ENCODE measurements around the gene PRIMA1.

- PRO-cap = no peak
Measured at GRCh38 chr14:92946086-92946636, 23.2 kb downstream of the CHGA start.

DNA sequence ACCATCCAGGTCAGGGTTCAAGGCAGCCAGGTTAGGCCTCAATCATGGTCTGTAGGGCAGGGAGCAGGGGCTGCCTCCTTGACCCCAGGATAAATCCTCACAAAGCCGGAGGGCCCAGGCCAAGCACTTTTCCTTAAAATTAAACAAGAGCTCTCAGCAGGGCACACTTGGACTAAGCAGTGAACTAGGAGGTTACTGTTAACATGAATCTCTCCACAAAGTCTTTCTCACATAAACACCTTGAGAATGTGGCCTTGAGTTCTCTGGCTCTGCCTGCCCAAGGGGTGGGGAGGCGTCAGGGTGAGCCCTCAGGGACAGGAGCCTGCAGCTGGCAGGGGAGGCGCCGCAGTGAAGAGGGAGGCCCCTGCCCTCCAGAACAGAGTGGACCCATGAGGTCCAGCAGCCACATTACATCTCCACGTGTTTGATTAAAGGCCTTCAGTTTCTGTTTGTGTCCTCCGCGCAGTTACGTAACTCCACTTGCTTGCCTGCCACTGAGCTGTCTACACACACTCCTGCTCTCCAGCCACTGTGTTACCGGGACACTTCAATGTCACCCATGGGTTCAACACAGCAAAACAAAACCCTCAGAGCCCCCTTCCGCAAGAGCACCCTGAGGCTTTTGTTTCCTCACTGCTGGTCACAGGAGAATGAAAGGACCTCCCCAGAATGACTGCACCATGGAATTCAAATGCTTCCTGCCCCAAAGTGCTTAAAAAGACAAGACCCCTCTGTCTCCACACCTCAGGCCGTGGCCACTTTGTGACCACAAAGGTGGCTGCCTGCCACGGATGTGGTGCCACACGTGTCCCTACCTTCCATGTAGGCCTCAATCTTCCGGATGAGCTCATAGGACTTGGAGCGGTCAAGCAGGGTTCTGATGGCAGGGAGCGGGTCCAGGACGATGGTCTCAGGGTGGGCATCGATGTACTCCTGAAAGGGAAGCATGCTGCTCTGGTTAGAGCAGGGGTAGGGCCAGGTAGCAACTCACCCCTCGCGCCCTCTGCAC is 70.4 kb downstream of the CHGA start:
- PRO-cap = no peak

DNA sequence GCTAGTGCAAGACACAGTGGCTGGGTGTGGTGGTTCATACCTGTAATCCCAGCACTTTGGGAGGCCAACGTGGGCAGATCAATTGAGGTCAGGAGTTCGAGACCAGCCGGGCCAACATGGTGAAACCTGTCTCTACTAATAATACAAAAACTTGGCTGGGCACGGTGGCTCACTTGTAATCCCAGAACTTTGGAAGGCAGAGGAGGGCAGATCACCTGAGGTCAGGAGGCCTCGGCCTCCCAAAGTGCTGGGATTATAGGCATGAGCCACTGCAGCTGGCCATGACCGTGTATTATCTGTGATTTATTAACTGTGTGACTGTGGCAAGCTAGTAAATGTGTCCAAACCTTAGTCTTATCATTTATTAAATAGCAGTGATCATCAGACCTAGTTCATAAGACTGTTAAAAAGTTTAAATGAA is 7.1 kb upstream of the ITPK1 start:
- PRO-cap = no peak

DNA sequence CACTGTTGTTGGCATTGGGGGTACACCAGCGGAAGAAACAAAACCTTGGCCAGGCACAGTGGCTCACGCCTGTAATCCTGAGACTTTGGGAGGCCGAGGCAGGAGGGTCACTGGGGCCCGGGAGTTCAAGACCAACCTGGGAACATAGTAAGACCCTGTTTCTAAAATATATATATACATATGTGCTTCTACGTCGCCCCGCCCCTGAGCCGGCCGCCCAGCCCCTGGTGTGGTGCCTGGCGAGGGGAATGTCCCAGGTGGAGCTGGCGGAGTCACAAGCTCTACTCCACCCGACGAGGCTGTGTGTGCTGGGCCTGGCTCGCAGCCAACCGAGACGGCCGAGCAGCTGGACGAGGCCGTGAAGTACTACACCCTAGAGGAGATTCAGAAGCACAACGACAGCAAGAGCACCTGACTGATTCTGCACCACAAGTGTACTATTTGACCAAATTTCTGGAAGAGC is 22.1 kb upstream of the ITPK1 start:
- PRO-cap = no peak

GRCh38 chr14:93231308-93231976 is 24.4 kb downstream of the UBR7 start:
- PRO-cap = no peak

DNA sequence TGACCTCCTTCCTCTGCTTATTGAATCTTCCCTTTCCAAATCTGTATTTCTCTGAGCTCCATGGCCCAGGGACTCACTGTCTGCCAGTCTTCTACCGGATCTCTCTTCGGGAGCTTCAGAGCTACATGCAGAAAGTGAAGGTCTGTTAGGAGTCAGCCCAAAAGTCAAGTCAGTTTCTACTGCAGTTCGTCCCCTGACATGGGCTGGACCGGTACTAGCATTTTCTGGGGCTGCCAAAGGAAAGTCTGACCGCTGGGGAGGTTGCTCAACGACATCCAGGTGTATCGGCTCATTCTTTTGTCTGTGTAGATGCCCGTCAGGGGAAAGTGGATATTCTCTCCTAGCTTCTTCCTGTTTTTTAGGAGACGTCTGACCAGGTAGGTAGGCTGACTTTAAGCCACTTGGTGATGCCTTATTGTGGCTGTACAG is 35.3 kb downstream of the UBR7 start:
- PRO-cap = no peak

DNA sequence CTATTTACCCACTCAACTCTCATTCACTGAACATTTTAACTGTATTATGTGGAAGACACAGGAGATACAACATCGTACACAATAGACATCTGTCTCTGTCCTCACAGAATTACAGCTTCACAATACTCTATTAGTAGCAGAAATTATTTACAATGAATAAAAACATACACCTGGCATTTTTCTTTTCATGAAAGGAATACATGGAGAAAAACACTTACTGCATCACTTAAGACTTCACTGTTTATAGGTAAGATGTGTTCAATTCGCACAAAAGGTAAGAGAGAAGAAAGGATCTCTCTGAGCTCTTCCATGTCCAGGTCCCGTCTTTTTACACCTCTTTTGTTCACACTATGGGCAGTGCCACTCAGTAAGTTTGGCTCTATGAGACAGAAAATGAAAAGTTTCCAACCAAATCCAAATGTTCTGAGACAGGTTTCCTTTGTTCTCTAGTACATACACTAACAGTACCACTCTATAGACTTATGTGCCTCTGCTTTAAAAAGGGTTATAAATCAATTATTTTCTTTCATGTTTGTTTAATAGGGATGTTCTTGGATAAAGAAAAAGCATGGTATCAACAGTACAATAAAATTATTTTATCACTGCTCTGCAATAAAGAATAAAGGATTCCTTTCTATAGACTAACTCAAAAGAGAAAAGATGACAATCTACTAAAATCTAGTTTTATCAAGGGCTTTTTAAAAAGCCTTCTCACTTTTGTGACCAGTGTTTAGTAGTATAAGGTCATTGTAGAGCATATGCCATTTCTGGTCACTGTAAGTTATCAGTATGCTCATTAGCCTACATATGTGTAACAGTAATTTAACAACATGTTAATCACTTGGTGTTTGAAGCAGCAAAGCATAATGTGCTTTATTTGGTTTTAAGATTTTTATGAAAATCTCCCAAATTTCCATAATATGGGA is 50.2 kb downstream of the UBR7 start:
- PRO-cap = no peak

DNA sequence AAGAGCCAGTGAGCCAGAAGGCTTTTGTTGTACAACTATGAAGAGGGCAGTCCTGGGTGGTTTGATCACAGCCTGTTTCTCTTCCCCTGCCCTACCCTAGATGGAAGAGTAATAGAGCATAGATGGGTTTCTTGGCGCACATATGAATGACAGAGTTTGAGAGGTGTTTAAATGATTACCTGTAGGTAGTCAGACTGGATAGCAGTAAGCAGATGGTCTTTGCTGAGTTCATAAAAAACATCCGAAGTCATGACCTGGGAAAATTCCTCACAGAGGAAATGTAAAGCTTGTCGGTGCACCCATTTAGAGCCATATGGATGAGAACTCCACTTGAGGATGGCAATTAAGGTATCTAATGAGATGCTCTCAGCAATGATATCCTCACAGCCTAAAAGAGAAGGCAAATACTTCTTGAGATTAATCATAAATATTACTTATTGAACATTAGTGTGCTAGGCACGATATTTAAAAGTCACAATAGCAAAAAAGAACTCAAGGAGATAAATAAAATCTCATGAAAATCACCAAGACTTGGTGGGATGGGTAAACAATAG is 56.6 kb downstream of the UBR7 start:
- PRO-cap = no peak

GRCh38 chr14:93295779-93296560 is 36.9 kb downstream of the BTBD7 start:
- PRO-cap = no peak

DNA sequence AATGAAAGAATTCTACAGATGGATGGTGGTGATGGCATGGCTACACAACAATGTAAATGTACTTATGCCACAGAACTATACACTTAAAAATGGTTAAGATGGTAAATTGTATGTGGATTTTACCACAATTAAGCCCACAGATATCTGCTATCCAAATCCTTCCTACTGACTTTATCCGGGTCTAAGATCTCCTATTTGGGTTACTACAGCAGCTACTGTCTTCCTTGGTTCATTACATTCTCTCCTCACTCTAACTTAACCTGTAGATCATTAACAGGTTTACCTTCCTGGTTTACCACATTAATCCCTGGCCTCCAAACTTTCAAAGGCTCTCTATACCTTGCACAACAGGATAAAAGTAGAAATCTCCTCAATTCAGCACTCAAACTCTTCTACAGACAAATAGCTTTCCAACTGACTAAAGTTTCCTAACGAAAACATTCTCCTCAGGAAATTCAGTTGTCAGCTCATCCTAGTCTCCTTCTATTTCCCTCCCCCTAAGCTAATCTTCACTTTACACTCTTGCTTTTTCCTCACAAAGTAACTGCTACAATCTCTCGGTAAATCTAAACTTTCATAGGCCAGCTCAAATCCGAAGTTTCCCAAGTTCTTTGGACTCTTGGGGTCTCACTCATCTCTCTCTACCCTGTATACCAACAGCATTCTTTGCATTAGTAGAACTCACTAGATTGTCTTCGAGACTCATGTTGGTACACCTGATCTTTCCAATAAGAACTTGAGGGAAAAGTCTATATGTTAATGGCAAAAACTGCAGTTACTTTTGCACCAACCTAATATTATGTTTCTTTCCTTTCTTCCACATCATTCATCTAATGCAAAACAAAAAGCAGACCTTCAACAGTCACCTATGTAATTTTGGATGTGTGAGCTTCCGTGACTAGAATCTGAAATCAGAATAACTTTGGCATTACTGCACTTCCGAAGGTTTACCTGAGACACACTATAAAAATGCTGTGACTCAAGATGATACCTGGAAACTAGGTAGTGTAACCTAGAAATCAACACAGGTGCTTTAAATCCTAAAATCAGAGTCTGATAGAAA is 2.7 kb downstream of the BTBD7 start:
- PRO-cap = no peak

DNA sequence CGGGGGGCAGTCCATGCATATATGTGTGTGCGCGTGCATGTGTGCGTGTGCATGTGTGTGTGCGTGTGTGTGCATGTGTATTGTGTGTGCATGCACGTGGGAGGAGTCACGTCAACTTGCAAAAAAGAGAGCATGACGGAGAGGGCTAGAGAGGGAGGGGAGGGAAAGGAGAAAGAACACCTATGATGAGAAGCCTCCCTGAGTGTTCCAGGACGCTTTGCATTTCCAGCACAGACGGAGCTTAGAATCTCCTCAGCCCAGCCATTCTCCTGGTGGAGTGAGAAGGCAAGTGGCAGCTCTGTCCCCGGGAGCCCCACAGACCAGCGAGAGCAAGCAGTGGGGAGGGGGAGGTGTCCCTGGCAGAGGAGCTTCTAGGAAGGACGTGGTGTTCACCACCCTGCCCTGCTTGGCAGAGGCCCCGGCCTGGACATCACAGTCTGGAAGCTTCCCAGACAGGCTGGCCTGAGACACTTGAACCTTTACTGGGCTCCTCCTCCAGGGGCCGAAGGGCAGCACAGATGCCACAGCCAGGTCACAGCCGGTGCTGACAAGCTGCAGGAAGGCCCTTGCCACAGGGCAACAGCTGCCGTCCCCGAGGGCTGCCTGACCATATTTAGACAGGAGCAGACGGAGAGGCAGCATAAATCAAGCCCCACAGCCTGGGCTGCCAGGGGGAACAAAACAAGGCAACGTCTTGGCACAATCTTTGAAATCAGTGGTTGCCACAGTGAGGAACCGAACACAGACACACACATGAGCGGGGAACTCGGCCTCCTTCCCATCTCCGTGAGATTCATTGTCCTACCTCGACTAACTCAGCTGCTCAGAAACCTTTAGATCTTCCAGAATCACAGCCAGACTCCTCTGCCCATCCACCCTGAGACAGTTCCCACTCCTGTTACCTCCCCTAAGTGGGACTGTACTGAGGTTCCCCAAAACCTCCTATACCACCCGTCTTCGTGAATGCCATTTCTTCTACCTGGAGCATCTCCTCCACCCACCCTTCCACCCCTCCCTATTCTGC is 28.5 kb downstream of the PRIMA1 start:
- PRO-cap = no peak

GRCh38 chr14:93788286-93789529 is at the start of gene PRIMA1:
TSS of gene PRIMA1 (minus strand) at chr14:93788485.
- PRO-cap = unidirectional peak, minus-strand start at chr14:93788481; bidirectional peak, plus-strand start at chr14:93788596, minus-strand start at chr14:93788481

DNA sequence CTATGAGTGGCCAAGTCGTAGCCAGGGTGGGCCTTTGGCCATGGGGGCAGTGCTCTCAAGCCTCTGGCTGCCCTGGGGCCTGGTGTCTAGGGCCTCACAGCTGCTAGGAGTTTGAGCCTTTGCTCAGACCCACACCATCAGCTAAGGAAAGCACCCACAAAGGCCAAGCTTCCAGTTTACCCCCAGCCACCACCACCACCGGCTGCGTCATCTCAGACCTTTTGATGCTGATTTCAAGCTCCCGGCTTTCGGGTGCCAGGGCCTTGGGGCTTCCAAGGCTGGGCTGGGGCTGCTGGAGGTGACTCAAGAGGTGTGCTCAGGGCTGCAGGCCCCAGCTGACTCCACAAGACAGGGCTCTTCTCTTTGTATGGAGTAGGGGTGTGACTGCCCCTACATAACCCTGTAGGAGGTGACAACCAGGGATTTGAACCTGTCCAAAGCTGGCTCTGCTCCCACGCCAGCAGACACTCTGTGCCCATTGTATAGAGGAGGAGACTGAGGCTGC is 3.6 kb downstream of the ASB2 start:
- PRO-cap = no peak

DNA sequence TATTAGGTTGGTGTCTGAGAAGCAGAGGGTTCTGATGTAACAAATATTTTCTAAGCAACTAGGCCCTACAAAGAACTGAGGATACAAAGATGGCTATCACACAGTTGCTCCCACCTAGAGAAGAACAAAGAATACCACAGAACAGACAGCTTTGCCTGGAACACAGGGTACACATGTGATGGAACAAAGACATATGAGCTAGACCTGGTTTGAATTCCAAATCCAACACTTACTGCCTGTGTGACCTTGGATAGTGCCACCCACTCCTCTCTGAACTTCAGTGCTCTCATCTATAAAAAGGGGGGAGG is 1.3 kb downstream of the DDX24 start:
- PRO-cap = no peak

GRCh38 chr14:94113428-94113782 is 16.0 kb downstream of the IFI27L2 start:
- PRO-cap = no peak

GRCh38 chr14:94291280-94291860 is 1.7 kb downstream of the SERPINA10 start:
- PRO-cap = no peak

- PRO-cap = no peak
Measured at GRCh38 chr14:94353739-94354055, 30.6 kb upstream of the SERPINA6 start.

GRCh38 chr14:94387013-94387798 is 1.2 kb downstream of the SERPINA1 start:
- PRO-cap = no peak

- PRO-cap = no peak
Measured at GRCh38 chr14:94393387-94393804, 5.0 kb upstream of the SERPINA1 start.

DNA sequence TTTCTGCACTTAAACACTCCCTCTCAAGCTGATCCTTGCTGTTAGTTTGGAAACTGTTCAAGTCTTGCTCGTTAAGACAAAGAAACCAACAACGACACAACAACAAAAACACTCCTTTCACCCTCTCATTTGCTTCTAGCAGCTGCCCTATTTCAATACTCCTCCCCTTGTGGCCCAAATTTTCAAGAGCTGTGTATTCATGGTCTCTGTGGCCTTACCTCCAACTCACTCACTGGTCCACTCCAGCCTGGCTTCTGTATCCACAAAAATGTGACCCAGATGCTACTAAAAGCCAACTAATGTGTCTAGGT is 336 bp downstream of the SERPINA9 start:
- PRO-cap = no peak

All from ascending aorta (tissue), 1 donor.